ENCODE measurements around a stretch of chr1.

- PRO-cap = no peak
Observed at GRCh38 chr1:31005817-31006249, 59.7 kb downstream of the PUM1 start.

- PRO-cap = no peak
Observed at GRCh38 chr1:31086570-31086988, 21.1 kb upstream of the PUM1 start.

GRCh38 chr1:31155216-31155949, 84.3 kb downstream of the NKAIN1 start:
- PRO-cap = bidirectional peak, plus-strand start at chr1:31155335, minus-strand start at chr1:31155334; bidirectional peak, plus-strand start at chr1:31155609, minus-strand start at chr1:31155459

- PRO-cap = no peak
Observed at GRCh38 chr1:31327302-31327755, 30.5 kb downstream of the ZCCHC17 start.

GRCh38 chr1:31368395-31369598, 4.1 kb downstream of the FABP3 start:
- PRO-cap = no peak

DNA sequence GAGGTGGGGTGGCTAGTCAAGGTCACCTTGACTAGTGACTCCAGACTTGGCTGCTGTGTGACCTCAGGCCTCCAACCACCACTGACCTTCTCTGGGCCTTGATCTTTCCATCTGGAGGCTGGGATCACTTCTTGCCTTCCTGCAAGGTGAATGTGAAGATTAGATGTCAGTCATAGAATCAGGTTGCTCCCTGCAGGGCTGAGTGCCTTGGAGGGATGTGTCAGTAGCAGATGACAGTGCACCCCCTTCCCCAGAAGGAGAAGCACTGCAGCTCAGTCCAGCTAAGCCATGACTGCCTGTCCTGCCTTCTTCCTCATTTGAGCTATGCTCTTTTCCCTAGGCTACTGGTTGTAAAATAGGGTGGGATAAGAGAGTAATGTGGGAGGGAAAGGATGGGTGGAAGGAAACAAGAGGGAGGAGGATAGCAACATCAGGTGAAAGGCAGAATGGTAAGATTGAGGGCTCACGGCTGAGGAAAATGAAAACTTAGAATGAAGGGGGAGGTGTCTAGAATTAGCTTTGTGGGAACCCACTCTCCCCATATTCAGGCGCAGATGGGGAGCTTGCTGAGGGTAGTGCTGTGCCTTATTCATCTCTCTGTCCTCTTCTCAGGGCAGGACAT, 11.1 kb upstream of the FABP3 start:
- PRO-cap = no peak

GRCh38 chr1:31422393-31423174, 9.6 kb downstream of the SERINC2 start:
- PRO-cap = no peak

DNA sequence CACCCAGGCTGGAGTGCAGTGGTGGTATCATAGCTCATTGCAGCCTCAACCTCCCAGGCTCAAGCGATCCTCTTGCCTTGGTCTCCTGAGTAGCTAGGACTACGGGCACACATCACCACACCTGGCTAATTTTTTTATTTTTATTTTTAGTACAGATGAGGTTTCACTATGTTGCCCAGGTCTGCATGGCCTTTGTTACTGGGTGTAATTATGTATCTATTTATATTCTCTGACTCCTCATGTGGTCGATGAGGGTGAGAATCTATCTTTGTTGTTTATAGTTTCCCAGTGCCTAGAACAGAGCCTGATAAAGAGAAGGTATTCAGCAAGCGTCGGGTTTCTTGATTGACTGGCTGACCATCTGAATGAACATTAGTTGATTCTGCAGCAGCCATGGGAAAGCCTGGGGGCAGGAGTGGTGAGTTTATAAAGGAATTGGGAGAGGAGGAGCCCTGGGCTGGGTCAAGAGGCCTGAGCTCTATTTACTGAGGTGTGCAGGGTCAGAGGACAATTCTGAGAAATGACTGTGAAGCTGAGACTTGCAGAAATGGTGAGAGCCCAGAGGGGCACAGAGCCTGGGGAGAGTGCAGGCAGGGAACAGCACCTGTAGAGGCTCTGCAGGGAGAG, 28.6 kb downstream of the SERINC2 start:
- PRO-cap = no peak

DNA sequence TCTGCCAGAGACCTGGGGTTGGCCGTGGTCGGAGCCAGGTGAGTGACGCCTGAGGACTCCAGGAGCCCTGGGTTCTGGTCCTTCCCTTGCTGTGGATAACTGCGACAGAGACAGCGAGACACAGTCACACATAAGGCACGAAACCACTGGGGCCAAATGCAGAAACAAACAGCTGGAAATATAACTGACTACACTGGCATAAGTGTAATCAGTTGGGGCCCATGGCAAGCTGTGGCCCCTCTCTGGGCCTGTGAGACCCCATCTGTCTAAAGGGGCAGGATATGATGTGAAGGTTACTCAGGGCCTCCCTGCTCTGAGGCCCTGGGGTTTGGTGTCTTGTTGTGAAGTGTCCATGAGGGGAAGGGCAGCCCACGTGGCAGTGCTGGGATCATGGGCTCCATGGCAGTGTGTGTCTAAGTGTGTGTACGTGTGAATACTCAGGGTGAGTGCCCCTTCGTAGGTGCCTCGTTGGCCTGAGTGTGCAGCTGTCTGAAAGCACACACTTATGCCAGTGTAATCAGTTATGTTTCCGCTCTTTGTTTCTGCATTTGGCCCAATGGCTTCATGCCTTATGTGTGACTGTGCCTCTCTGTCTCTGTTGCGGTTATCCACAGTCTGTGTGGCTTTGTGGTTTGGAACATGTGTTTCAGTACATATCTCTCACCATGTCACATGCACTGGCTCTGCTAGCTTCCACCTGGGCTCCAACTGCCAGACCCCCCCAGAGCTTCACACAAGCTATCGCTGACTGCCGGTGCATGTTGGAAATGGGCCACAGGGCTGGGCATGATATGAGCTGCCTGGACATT, 70.6 kb upstream of the TINAGL1 start:
- PRO-cap = no peak

- PRO-cap = bidirectional peak, plus-strand start at chr1:31576991, minus-strand start at chr1:31576854
Observed at GRCh38 chr1:31576701-31577177, 424 bp downstream of the TINAGL1 start.

DNA sequence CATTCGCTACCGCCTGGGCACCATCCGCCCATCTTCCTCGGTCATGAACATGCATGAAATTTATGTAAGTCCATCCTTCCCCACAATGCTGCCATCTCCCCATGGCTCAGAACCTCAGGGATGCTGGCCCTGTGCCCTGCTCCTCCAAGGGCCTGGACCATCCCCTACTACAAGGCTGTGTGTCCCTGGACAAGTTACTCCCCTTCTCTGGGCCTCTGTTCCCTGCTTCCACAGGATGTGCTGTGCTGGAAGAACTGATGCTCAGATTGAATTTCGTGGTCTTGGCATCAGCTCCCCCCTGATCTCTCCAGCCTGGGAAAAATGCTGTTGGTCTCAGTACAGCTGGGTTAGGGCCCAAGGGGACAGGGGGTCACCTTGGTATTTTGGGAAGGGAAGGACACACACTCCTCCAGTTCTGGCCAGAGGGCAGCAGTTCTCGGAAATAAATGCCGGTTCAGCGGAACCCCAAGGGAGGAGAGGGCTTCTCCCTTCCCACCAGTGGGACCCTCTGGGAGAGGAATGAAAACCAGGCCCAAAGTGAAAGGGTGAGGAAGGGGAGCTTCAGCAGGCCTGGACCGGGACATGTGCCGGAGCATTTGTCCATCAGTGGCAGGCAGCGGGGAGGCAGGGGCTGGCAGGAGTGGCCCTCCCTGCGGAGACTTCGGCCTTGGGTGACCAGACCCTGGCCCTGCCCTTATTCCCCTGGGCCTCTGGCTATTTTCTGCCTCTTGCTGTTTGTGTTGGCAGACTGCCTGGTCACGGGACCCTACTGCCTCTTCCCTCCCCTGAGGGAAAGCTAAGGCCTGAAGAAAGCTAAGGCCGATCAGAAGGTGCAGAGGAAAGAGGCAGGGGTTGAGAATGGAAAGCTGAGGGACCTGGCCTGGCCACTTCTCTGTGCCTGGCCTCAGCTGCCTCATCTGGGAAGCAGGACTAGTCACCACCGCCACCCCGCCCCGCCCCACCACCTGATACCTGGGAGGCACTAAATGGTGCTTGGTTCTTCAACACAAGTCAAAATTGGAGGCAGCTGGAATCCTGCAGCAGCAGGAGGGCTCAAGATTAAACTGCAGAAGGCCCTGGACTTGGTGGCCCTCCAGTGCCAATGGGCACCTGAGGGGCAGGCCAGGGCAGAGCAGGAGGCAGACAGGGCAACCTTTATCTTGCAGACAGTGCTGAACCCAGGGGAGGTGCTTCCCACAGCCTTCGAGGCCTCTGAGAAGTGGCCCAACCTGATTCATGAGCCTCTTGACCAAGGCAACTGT, 7.6 kb downstream of the TINAGL1 start:
- PRO-cap = bidirectional peak, plus-strand start at position 835 of the sequence, minus-strand start at position 684 of the sequence

- PRO-cap = no peak
Observed at GRCh38 chr1:31666146-31667052, 21.7 kb upstream of the PEF1 start.

GRCh38 chr1:31694617-31695412, 9.0 kb downstream of the COL16A1 start:
- PRO-cap = unidirectional peak, plus-strand start at chr1:31694873

- PRO-cap = no peak
Observed at GRCh38 chr1:31742768-31743105, 21.4 kb downstream of the ADGRB2 start.

DNA sequence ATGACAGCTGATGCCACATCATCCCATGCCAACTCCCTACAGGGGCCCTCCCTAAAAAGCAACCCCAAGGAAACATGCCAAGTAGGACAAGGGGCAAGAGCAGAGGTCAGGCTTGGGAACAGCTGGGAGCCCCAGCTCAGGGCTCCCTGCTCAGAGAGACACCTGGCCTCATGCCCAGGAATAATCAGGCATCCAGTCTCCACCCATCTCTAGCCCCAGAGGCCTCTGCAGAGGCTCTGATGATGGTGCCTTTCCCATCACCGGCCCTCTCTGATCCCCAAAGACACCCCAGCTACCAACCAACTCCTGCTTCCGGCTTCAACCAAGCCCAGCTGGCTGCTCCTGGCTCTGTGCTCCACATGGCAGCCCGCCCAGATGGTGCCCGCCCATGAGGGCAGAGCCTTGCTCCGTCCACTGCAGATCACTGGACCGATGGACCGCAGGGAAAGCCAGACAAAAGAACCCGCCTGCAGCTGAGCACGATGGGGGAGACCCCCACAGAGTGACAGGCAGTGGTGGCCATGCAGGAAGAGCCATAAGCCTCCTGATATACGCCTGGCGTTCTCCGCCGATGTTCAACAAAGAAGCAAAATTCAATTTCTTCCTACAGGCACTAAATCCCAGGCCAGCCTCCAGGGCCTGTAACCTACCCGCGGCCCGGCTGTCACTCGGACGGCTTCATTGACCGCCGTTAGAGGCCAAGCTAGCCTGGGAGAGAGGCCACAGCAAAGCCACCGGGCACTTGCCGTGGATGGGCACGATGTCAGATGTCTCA, 10.0 kb downstream of the ADGRB2 start:
- PRO-cap = no peak

DNA sequence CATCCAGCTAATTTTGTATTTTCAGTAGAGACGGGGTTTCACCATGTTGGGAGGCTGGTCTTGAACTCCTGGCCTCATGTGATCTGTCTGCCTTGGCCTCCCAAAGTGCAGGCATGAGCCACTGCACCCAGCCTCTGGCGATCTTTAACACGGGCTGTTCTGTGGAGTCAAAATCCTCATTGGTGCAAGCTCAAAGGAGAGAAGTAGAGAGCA, 34.5 kb downstream of the PTP4A2 start:
- PRO-cap = no peak

- PRO-cap = unidirectional peak, plus-strand start at chr1:31936885
Observed at GRCh38 chr1:31936506-31937122, 1.6 kb downstream of the PTP4A2 start.

DNA sequence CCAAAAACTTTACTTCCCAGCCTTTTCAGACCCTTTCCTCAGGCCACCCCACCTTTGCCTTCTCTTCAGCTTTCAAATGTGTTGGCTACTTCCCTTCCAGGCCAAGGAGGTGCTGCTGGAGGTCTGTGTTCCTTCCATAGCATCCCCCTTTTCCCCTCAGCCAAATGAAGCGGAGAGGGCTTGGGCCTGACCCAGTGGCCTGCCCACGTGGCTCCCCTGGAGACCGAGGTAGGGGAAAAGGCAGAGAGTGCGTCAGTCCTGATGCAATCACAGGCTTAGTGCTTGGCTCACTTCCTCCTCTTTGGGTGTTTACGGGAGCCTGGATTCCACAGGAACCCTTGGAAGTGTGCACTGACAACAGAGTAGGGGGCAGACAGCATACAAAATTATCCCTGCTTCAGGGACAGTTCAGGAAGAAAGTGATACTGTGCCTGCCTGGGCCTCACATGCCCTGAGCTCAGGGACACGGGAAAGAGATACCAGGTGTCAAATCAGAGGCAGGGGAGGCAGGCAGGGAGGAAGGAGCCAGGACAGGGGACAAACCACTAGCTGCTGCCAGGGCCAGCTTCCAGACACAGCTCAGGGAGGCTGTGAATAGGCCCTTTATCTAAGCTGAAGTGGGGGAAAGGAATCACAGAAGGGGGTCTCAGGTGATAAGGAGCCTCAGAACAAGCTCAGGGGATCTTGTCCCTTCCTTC, 16.6 kb upstream of the PTP4A2 start:
- PRO-cap = bidirectional peak, plus-strand start at position 351 of the sequence, minus-strand start at position 158 of the sequence

DNA sequence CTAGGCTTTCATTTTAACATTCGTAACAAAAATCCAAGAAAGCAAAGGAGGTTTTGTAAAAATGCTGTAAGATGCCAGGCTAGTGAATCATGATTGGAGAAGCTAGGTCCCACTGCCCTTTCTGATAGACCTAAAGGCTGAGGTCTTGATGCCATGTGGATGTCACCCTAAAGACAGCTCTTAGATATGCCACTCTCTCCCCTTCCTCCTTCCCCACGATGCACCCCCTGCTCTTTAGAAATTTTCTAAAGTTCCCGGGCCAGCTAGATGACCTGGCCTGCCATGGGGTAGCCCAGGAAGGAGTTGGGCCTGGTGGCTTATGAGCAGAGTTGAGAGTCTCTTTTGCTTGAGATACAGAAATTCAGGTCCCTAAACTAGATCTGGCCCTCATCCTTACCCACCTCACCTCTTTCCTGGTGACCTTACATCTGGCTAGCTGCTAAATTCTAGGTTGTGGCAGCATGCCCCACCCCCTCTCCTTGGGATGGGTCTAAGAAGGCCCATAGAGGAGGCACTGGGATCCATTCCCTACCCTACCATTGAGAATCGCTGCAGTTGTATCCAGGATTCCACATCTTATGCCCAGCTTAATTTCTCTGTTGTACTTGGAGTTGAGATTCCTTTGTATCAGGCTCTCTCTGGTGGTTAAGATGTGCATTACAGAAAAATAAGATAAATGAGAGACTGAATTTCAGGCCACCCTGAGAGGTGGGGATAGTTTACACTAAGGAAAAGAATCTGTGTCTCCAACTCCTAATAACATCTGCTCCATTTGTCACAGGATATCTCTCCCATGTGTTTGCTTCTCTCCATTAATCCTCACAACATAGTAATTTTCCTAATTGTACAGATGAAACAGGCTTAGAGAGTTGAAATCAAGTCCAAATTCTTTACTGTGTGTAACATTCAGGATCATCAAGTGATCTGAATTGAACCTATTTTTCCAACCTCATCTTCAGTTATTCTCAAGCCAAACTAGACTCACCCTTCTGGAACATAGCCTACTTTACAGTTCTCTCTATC, 9.5 kb upstream of the TMEM39B start:
- PRO-cap = no peak

- PRO-cap = no peak
Observed at GRCh38 chr1:32181119-32181920, 1.8 kb downstream of the TXLNA start.